Osteoblast (primary cell): ENCODE results near the genes PARL, HTR3C and AP2M1.

- CAGE, long polyA plus RNA, result no peak
Measured at GRCh38 chr3:182867878-182868312, 74.6 kb downstream of the ATP11B start.

- CAGE, long polyA plus RNA, result no peak
- RRBS, result no CpG with 5 or more reads among the region's 2 CpGs
Measured at GRCh38 chr3:182880697-182881070, 87.4 kb downstream of the ATP11B start.

DNA sequence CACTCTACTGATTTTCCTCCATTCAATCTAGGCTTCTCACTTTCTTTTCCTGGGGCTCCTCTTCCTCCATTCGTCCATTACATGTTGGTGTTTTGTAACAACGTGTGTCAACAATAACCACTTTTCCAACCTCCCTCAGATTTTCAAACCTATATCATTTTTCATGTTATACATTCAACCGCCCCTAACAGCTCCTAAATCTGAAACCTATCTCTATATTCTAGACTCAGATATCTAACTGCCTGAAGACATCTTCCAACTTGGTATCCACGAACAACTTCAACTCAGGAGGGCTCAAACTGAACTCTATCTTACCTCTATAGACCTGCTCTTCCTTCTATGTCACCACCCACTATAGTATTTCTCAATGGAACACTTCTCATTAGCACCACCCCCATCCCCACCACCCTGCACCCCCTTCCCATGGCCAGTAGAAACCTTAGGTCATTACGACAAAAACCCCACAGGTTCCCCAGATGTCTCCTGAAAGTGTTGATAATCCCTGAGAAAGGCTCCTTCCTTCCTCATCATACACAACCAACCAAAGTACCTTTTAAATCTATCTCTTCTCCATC lies 28.0 kb downstream of the DCUN1D1 start:
- CAGE, long polyA plus RNA, result no peak
- RRBS, result no CpG with 5 or more reads among the region's 5 CpGs

GRCh38 chr3:183101341-183101859 lies 2.1 kb upstream of the MCCC1 start:
- CAGE, long polyA plus RNA, result no peak
- RRBS, result no CpG with 5 or more reads among the region's 12 CpGs

- CAGE, long polyA plus RNA, result no peak
- RRBS, result no CpG with 5 or more reads among the region's 6 CpGs
Measured at GRCh38 chr3:183153229-183153462, 9.4 kb downstream of the LAMP3 start.

DNA sequence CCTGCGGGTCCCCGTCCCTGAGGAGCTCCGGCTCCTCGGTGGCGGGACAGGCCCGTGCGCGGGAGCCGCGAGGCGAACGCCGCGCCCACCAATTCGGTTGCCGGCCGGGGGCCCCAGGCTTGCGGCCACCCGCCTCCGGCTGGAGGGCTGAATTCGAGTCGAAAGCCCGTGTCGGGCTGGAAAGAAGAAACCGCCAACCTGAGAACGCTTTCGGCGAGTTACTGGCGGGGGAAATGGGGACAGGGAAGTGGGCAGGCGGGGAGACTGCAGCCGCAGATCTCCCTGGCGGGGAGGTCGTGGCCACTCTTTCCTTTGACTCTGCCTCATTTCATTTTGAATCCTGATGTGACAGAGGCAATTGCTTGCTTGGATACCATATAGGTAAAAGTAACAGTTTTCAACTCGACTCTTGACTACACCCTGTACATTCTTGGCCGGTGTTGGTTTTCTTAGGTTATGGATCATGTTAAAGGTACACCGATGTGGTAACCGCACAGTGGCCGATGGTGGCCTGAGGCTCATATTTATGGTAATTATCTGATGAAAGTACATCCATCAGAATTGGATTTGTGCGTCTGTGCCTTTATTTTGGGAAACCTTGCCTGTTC lies 1.6 kb downstream of the B3GNT5 start:
- CAGE, long polyA plus RNA, result no peak
- RRBS, result 4% methylated on average over 13 of the region's 39 CpGs

DNA sequence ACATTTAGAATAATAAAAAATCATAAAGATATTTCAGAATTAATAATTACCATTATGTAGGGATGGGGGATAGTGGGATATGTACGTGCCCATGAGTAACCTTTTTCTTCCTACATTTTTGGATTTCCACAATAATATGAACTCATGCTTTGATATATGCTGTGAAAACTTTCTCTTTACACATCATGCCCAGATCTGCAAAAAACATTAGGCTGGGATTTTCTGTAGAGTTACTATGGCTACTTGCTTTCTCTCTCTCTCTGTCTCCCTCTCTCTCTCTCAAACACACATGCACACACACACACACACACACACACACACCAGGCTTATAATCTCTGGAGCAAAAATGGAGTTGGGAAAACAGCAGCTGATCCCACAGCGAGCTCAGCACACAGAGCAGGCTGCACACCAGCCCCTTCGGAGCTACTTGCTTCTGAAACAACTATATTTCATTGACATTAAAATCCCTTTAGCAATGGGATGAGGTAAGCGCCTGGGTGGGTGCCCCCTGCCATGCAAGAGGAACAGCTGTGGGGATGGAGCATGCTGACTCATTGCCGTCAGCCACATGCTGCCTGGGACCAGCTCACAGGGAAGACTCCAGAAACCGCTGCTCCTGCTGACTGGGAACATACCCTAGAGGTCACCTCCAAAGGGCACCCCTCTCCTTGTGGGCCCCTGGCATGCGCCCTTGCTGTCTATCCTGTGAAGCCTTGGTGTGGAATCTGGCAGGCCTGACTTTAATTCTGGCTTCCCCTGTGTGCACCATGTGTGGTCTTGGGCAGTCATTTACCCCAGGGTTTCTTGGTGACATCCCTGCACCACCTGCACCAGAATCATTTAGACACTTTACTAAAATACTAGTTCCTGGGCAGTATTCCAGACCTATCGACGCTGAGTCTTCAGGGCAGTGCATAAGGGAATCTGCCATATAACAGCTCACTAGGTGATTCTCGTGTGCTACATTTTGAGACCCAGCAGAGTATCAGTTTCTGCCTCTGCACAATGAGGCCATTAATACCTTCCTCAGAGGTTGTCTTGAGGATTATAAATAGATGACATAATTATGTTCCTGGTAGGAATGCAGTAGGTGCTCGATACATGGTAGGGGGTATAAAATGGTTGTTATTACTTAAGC lies 45.8 kb downstream of the B3GNT5 start:
- CAGE, long polyA plus RNA, result no peak
- RRBS, result no CpG with 5 or more reads among the region's 11 CpGs

DNA sequence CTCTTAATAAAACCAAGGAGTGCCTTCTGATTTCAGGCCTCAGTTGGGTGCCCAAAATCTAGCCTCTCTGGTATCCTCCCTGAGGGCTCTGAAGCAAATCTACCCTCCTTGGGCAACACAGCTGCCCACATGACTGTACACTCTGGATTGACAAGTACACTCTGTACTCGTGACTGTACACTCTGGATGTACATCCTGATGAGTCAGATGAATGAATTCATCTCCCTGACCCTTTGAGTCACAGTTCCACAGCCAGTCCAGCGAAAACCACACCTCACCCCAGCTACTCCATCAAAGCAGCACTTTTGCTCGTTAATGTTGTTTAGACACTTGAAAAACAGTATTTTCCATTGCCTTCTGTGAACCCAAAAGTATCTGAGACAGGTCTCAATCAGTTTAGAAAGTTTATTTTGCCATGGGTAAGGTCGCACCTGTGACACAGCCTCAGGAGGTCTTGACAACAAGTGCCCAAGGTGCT lies 57.6 kb downstream of the MCF2L2 start:
- CAGE, long polyA plus RNA, result no peak
- RRBS, result no CpG with 5 or more reads among the region's 4 CpGs

DNA sequence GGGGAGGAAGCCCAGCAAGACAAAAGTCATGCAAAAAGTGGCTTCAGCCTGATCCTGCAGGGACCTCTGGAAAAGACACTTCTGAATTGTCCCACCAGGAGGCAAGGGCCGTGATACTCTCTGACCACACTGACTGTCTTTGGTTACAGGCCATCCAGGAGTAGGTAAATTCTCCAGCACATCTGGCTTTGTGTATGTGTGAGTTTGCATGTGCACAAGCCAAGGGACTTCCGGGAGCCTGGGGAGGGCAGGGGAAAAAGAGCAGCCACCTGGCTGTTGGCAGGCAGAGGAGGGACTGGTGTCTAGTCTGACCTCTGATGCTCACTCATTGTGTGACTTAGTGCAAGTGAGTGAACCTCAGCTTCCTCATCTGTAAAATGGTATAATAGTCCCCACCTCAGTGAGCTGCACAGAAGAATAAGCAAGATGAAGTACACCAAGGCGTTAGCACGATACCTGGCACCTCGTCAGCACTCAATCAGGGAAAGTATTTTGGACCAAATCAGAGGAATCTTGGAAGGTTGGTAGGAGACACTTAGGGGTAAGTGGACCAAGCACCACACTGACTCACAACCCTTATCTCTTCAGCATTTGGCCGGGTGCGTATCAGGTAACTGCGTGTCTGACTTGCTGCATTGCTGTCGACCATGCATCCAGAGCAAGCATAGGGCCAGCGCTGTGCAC lies 19.2 kb downstream of the KLHL6 start:
- CAGE, long polyA plus RNA, result no peak
- RRBS, result no CpG with 5 or more reads among the region's 10 CpGs

DNA sequence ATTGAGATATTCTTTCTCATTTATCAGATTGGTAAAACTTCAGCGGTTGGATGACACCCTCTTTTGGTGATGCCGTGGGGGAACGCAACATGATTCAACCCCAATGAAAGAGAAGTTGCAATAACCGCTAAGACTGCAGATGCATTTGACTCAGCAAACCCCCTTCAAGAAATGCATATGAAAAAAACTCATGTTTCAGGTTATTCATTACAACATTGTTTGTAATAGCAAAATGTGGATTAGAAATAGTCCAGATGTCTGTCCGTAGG lies 3.5 kb downstream of the KLHL6 start:
- CAGE, long polyA plus RNA, result no peak
- RRBS, result no CpG with 5 or more reads among the region's 5 CpGs

DNA sequence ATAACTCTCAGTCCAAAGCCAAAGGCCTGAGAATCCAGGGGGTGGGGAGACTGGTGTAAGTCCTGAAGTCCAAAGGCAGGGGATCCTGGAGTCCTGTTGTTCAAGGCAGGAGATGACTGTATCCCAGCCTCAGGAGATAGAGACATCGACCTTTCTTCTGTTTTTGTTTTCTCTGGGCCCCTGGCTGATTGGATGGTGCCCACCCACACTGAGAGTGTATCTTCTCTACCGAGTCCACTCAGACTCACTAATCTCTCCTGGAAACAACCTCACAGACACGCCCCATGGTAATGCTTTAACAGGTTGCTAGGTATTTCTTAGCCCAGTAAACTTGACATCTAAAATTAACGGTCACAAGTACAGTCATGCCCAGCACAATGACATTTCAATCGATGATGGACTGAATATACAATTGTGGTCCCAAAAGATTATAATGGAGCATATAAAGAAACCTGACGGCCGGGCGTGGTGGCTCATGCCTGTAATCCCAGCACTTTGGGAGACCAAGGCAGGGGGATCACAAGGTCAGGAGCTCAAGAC lies 1.5 kb upstream of the KLHL6 start:
- CAGE, long polyA plus RNA, result no peak
- RRBS, result no CpG with 5 or more reads among the region's 8 CpGs

DNA sequence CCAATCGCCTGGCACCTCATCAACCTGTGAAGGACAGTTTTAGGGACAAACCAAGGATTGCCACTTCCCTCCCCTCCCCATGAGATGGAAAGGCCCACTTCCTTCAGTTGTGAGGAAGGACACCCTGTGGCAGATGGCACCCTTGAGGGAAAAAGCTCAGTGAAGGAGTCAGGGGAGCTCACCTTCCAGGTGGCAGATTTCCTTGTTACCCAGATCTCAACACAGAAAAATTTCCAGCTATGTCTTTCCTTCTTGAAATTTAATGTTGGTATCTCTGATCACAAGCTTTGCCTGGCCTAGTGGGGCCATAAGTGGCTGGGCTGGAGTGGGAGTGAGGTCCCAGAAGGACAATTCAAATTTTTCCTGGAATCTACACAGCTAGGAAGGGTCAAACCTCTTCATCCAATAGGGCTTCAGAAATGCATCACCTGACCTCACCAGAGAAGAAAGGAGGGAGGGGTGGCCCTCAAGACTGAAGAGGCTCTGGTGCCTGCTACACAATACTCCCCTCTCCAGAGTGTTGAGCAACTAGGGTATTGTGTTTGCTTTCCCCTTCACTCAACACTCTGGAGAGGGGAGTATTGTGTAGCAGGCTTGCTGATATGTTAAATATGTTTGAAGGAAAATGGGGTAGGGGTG lies 6.0 kb upstream of the KLHL24 start:
- CAGE, long polyA plus RNA, result no peak
- RRBS, result no CpG with 5 or more reads among the region's 1 CpG

- CAGE, long polyA plus RNA, result no peak
- RRBS, result no CpG with 5 or more reads among the region's 15 CpGs
Measured at GRCh38 chr3:183810731-183811398, 14.5 kb downstream of the MAP6D1 start.

- CAGE, long polyA plus RNA, result no peak
- RRBS, result no CpG with 5 or more reads among the region's 17 CpGs
Measured at GRCh38 chr3:183815123-183816077, 10.0 kb downstream of the MAP6D1 start.

DNA sequence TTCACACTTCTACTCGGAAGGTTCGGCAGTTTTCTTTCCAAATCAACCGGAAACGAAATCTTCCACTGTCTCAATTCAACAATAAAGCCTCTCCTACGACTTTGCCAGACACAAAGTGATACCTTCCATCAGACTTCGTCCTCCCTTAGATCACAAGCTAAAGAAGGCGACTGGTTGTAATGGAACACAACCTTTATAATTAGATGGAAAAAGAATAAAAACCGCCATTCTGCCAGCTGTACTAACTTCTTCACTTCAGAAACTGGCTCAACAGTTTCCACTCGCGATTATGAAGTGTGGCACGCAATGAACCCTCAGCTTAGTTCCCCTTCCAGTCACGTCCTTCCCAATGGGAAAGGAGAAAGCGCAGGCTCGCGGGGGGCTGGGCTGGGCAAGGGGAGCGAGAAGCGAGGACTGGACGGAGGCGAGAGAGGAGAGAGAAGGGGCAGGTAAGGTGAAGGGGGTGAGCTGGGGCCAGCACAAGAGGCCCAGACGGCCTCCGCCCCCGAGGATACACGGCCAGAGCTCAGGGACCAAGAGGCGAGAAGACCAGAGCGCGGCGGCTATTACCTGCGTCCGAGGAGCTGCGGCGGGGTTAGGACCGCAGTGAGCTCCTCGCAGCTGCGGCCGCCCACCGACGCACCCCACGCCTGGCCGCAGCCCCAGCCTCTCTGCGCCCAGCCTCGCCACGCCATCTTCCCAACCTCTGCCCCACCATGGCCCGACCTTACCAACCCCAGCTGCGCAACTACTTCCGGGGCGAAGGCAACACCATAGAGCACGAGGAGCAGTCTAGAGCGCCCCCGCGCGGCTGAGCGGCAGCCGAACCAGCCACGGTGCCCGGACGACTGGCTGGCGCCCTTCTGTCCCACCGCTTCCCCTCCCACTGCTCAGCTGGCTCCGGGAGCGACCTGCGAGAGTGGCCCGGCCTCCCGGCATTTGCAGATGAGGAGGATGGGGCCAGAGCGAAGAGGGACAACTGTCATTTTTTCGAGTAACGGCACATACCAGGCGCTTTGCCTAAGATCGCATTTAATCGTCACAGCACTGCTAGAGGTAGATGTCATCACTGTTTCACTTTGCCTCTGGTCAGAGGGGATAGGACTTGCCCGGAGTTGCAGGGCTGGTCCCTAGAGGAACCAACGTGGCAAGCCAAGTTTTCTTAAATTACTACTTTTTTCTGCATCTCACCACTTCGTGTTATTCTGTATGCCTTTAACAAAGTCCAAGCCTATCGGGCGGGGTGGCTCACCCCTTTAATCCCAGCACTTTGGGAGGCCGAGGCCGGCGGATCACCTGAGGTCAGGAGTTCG lies at the start of gene PARL:
TSS of gene PARL (minus strand) at position 729 of the 1,313 bp plus-strand sequence.
- CAGE, long polyA plus RNA, result start-site peak on the minus strand centred at position 673 of the sequence, 122 bp wide, 252 and 490 reads in 2 replicates
- RRBS, result 2% methylated on average over 12 of the region's 78 CpGs

GRCh38 chr3:184052820-184053275 lies at the start of gene HTR3C:
TSS of gene HTR3C (plus strand) at chr3:184053047.
- CAGE, long polyA plus RNA, result no peak
- RRBS, result no CpG with 5 or more reads among the region's 4 CpGs

DNA sequence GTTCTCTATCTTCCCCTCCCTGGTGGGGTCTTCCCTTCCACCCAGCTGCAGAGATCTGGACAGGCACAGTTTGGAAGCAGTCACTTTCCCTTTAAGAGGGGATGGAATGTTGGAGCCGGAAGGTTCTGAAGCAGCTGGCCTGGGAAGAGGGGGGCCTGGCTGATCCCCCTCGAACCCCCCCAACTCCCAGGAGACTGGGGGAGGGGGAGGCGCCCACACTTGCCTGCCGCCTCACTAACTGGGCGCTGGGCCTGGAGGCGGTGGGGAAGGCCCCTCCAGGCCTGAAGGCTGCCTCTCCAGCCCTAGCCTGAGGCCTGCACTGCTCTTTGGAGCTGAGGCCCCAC lies 1.4 kb downstream of the DVL3 start:
- CAGE, long polyA plus RNA, result no peak
- RRBS, result no CpG with 5 or more reads among the region's 6 CpGs

DNA sequence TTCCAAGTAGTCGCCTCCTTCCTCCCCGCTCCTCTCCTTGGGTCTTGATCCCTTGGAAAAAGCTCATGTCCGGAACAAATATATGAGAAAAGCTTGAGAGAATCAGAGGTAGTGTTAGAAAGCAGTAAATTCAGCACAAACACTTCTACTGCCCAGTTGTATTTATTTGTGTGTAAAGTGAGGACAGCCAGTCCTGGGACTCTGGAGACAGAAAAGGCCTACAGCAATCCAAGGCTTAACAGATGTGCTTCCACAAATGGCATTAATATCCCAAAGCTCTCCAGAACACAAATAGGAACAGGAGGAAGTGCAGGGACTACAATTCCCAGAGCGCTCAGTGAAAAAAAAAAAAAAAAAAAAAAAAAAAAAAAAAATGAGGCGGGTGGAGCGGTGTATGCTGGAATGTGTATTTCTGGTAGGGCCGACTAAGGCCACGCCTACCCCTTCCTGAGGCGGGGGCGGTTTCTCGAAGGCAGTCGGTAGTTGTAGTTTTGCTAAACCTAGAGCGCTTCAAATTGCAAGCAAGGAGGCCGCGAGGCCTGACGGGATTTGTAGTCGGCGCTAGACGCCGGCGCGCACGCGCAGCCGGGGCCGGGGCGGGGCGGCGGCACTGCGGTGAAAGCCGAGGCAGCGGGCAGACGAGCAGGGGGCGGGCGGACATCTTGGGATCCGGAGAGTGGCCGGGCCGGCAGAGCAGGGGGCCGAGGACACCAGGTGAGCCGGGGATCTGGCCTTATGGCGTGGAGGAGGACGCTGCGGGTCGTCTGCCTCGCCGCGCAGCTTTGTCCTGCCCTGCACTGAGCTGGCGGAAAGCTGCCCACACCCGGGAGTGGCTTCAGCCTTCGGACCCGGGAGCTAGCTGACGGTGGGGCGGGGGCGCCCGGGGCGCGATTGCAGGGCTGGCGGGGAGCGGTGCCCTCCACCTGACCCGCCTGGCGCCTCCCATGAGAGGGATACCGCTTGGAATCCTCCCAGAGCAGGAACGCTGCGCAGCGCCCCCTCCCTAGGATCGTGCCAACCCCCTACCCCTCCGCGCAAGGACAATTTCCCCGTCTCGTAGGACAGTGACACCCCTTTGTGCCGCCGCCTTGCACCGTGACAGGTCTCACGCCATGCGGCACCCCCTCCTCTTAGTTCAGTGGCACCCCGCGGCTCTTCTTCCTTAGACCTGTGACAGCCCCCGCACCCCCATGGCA lies at the start of gene AP2M1:
TSS of gene AP2M1 (plus strand) at position 610 of the 1,196 bp plus-strand sequence.
- CAGE, long polyA plus RNA, result start-site peak on the plus strand centred at position 655 of the sequence, 92 bp wide, 8,155 and 6,438 reads in 2 replicates
- RRBS, result 2% methylated on average over 16 of the region's 78 CpGs

- CAGE, long polyA plus RNA, result no peak
- RRBS, result 4% methylated on average over 14 of the region's 52 CpGs
Measured at GRCh38 chr3:184260566-184261239, 650 bp downstream of the CAMK2N2 start.

- CAGE, long polyA plus RNA, result no peak
- RRBS, result no CpG with 5 or more reads among the region's 7 CpGs
Measured at GRCh38 chr3:184300172-184300643, 1.2 kb downstream of the PSMD2 start.